OCI-LY7 (cell line): ENCODE results near the genes CLEC20A, AXDND1 and NPHS2.

DNA sequence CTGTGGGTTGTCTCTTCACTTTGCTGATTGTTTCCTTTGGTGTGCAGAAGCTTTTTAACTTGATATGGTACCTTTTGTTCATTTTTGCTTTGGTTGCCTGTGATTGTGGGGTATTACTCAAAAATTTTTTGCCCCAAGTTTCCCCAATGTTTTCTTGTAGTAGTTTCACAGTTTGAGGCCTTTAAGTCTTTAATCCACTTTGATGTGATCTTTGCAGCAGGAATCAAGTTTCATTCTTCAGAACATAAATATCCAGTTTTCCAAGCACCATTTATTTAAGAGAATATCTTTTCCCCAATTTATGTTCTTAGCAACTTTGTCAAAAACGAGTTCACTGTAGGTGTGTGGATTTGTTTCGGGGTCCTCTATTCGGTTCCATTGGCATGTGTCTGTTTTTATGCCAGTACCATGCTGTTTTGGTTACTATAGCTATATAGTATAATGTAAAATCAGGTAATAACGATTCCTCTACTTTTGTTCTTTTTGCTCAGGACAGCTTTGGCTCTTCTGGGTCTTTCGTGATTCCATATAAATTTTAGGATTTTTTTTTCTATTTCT lies 81.8 kb downstream of the COP1 start:
- PRO-cap, result no peak
- RAMPAGE, long total RNA, result no peak

DNA sequence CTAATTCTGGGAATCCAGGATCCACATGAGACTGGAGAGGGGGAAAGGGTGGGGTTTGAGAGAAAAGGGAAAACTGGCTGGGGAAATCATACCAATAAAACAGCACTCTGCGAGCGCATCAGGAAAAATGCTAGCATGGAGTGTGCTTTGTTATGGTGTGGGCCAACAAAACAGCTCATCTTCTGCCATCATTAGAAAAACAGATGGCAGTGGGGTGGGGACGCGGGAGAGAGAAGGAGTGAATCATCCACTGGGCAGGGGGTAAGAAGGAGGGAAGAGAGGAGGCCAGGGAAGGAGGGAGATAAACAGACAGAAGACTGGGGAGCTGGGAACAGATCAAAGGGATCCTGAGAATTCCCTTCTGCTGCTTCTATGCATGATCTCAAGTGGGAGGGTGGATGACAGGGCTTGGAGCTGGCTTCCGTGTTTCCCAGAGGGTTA lies 338.4 kb downstream of the PAPPA2 start:
- PRO-cap, result no peak
- RAMPAGE, long total RNA, result no peak

DNA sequence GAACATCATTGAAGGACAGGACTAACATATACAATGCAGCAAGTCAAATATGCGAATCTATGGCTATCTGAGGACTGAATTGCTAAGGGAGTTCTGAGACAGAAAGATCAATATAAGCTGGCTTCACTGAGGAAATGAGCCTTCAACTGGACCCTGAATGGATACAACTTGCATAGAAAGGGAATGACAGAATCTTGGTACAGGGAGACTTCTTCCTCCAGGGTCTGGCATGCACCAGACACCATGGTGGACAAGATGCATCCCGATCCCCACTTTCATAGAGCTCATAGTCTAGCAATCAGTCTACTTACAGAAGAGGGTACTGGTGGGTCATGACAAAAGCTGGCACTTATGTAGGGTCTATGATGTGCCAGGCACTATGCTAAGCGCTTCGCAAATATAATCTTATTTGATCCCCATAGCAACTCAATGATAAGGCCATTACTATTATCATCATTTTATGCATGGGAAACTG lies 30.3 kb upstream of the SEC16B start:
- PRO-cap, result no peak
- RAMPAGE, long total RNA, result no peak

- PRO-cap, result no peak
- RAMPAGE, long total RNA, result no peak
Observed at GRCh38 chr1:178134105-178134579, 40.2 kb downstream of the RASAL2 start.

GRCh38 chr1:178457535-178458590 lies 38.9 kb downstream of the CLEC20A start:
- PRO-cap, result no peak
- RAMPAGE, long total RNA, result no peak

DNA sequence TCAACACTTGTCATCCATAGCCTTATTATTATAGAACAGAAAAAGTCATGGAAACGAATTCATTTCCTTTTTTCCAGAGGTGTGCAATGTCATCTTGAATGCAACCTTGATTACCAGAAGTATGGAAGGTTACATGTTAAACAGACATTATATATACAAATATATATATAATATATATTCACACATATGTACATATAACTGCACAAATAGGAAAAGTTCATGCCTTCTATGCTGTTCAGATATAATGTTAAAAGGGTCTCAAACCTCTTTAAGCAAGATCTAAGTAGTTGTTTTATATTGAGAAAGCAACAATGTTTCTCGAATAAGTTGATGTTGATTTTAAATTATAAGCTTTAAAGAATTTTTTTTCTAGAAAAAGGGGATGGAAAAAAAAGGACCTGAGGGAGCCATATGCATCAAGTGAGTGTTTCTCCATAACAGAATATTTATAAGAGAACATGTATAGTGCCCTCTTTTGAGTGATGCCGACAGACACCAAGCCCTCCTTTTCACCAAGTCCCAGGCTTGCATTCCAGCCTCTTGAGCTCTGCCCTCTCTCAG lies 22.2 kb downstream of the CLEC20A start:
- PRO-cap, result no peak
- RAMPAGE, long total RNA, result no peak

DNA sequence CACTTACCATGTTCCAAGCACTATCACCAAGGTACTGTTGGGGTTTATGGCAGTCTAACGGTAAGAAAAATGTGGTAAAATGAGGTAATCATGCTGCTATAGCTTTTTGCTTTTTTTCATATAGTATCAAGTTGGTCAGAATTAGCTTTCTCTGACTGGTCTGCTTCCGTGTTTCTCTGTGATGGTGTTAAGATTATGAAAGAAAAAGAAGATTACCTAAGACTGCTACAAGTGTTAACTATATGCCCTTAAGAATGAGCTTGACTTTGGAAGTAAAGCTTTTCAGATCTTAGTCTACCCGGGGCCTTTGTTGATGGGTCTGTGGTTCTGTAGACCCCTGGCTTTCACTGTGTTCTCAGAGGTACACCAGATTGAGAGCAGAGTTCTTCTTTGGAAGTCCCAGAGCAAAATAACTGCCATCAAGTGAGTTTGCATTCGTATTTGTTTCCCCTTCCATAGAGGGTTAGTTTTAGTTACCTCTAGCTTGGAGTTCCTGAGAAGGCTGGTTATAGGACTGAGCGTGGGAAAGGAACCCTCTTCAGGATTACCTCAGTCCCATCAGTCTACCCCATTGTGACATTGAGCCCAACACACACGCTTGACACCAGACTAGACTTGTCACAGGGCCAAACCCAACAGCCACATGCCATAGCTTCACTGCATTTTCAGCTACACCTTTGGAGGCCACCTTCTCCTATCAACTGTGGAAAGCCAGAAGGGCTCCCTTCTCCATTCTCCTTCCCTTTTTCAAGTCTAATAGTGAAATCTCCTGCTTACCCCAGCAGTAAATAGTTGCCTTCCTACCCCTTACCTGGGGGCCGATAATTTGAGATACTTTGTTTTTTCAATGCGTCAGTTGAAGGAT lies 20.1 kb downstream of the CLEC20A start:
- PRO-cap, result no peak
- RAMPAGE, long total RNA, result no peak

DNA sequence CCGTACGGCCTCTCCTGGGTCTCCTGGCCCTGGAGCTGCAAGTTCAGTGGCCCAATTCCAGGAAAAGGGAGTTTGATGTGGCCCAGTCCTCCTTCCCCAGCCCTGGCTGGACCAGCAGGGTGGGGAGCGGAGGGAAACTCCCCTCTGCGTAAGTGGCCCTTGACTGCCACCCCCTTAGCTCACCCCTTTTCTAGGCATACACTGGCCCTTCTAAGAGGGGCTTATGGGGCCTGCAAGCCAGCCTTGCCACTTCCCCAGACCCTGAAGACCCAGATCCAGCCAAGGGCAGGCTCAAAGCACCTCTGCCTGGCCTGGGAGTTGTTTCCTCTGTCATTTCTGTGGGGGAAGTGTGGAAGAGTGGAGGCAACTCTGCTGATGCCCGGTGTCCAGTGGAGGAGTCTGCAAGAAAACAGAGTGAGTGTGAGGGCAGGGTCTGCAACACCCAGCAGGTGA lies 8.5 kb downstream of the CLEC20A start:
- PRO-cap, result no peak
- RAMPAGE, long total RNA, result no peak

- PRO-cap, result no peak
- RAMPAGE, long total RNA, result no peak
Observed at GRCh38 chr1:178496730-178497197, at the start of gene CLEC20A. Gene CLEC20A (minus strand): TSS chr1:178496964.

DNA sequence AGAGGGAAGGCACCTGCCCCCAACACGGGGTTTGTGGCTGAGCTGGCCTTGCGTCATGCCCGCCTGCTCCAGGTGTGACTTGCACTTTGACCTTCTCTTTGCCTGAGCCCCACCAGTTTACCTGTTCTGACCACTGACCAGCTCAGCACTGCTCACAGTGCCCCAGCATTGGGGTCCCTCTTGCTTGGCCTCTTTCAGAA lies 24.7 kb downstream of the TEX35 start:
- PRO-cap, result no peak
- RAMPAGE, long total RNA, result no peak

GRCh38 chr1:178550551-178551179 lies 37.8 kb downstream of the TEX35 start:
- PRO-cap, result no peak
- RAMPAGE, long total RNA, result no peak

GRCh38 chr1:178577661-178578089 lies 64.8 kb downstream of the TEX35 start:
- PRO-cap, result no peak
- RAMPAGE, long total RNA, result no peak

DNA sequence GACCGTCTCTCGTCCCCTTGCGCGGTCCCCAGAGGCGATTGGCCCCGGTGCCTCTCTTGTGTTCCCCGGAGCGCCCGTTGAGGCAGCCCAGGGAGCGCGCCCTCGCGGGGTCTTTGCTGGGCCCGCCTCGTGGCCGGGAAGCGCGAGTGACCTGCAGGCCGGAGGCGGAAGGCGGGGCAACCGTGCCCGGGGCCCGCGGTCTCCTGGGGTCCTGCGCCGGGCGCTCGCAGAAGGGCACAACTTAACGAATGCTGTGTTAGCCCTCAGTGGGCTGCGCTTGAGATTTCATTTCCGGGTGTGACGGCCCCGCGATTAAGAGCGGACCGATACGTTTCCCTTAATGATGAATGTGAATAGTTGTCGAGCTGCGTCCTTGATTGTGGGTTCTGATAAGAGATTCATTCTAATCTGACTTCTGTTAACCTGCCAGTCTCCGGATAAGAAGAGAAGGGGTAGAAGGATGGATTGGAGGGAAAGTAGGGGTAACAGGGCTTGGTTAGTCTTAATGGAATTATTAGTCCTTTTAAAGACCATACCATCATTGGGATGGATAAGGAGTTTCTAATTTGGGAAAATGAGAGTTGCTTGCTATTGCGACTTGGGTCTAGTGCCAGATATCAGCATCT lies 871 bp downstream of the FAM20B start:
- PRO-cap, result bidirectional peak, plus-strand start at position 288 of the sequence, minus-strand start at position 250 of the sequence; bidirectional peak, plus-strand start at position 401 of the sequence, minus-strand start at position 381 of the sequence
- RAMPAGE, long total RNA, result no peak

DNA sequence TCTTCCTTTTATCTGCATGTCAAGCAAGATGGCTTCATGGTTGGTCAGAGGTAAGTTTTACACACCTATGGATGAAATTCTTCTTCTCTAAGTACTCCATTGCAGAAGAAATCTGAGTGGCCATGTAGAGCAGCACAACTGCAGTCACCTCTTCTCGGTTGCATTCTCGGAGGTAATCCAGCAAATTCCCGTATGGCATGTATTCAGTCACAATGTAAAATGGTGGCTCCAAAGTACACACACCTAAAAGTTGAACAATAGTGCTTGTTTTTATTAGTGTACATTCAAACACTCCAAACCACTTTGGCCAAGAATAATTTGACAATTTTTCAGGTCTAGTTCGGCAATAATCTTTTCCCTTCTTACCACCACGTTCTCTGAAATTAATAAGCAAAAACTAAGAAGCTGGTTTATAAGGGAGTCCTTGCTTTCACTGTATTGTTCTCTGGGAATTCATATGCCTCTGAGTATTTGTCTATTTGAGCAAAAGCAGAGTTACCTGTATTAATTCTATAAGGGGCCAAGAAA lies 36.7 kb downstream of the TOR3A start:
- PRO-cap, result no peak
- RAMPAGE, long total RNA, result no peak

- PRO-cap, result no peak
- RAMPAGE, long total RNA, result no peak
Observed at GRCh38 chr1:179125099-179125746, 43.4 kb downstream of the TOR3A start.

- PRO-cap, result unidirectional peak, minus-strand start at chr1:179180138
- RAMPAGE, long total RNA, result no peak
Observed at GRCh38 chr1:179179946-179180296, 49.6 kb downstream of the ABL2 start.

DNA sequence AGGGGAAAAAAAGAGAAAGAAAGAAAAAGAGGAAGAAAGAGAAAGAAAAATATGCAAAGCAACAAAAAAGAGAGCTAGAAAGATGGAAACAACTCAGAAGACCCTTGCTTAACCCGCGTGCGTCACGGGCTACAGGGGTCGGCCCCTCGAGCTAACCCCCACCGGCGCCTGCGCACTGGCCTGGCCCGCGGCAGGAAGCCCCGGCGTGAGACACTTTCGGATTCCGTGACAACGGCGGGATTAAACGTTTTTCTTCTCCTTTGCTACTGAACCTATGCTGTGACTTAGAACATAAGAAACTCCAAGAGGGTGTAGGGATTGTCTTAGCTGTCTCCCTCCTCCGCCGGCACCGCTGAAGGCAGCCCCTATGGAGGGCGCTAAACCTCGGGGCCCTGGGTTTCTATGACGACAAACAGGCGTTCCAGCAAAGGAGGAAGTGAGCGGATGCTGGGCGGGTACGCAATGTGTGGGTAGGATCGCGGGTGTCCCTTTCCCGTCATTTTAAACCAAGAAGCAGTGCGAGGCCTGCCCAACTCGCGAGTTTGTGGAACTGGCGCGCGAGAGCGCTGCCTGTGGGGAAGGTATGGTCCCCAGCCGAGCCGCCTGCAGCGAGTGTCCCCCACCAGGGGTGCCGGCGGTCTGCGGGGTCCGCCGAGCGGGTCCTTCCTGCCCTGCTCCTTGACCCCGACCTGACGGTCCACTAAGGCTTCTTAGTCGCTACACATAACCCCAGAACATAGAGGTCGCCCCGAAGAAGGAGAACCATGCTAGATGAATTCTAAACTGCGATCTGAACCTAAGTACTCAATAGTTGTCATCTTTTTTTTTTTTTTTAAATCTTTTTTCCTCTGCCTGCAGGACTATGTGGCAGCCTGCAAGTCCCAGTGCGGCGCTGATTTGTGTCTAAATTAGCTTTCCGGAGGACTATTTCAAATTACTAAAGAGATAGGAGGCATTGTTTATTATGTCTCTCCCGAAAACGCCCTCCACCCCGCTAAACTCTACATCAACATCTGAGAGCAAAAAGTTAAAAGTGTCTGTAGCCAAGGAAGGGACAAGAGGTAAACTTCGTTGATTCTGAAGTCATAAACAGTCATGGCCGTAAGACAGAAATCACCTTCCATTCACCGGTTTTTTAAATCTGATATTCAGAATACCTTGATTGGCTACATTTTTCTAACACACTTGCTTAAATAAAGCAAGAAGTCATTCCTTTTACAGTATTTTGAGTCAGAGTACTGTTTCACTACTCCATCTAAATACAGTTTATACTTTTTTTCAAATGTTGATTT lies at the start of gene AXDND1:
Gene AXDND1 (plus strand): TSS at position 426 of the 1,292 bp plus-strand sequence.
- PRO-cap, result bidirectional peak, plus-strand start at position 181 of the sequence, minus-strand start at position 153 of the sequence; bidirectional peak, plus-strand start at position 499 of the sequence, minus-strand start at position 354 of the sequence
- RAMPAGE, long total RNA, result no peak

- PRO-cap, result no peak
- RAMPAGE, long total RNA, result no peak
Observed at GRCh38 chr1:179550786-179551807, 24.7 kb downstream of the NPHS2 start.

GRCh38 chr1:179575661-179576169 lies at the start of gene NPHS2:
Gene NPHS2 (minus strand): TSS chr1:179575948.
- PRO-cap, result no peak
- RAMPAGE, long total RNA, result no peak

DNA sequence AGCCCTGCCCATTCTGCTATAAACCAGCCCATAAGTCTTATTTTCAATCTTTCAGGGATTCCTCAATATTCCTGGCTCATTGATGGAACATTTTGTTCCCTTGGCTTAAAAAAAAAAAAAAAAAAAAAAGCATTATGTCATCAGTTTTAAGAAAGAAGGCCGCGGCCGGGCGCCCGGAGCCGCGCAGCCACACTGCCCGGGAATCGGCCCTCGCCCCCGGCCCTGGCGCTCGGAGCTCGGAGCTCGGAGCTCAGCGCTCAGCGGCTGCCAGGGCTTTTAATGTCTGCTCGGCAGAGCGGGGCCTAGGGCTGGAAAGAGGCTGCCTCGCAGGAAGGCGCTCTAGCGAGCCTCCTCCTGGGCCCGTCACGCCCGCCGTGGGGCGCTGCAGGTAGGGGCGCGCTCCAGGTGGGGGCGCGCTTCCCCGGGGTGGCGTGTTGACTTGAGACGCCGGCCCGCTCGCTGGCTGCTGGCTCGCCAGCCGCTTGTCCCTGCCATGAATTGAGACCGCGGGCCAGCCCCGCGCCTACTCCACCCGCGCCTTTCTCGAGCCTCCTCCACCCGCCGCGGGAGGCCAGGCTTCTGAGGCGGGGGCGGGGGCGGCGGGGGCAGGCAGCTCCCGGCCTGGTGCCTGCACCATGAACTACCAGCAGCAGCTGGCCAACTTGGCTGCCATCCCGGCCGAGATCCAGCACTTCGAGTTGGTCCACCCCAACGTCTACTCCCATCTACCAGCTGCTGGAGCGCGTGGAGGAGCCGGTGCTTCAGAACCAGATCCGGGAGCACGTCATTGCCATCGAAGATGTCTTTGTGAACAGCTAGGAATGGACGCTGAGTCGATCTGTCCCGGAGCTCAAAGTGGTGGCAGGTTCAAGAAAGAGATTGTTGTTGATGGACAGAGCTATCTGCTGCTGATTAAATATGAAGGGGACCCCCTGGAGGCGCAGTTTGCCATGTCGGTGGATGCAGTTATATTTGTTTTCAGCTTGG lies 5.3 kb upstream of the TDRD5 start:
- PRO-cap, result no peak
- RAMPAGE, long total RNA, result no peak